H4 (cell line): ENCODE results near the genes NANP, DEFB121 and MYLK2.

DNA sequence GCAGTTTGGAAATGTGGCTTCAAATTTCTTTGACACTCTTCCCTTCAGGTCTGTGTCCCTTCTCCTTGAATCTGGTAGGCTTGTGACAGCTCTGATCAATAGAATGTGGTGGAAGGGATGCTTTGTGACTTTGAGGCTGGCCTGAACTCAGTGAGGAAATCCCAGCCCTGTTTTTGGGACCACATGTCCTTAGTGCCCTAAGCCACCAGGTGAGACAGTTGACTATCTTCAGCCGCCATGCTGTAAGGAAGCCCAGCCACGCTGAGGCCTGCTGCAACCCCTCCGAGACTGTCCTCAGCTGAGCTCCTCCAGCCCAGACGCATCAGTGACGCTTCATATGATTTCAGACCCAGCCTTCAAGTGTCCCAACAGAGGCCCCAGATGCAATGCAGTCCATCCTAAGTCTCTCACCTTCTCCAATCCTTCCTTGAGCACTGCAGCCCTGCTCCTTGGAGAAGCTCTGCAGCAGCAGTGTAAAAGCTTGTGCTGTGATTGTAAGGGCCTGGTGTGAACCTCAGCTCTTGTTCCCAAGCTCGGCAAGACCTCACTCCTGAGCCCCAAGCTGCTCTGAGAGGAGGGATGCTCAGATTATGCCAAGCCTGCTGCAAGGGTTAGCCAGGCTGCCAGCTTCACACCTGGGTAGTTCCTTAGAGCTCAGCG is 76.2 kb downstream of the NINL start:
- RAMPAGE, long total RNA = no peak

GRCh38 chr20:25584719-25585384 is 479 bp downstream of the NINL start:
- RAMPAGE, long total RNA = no peak

GRCh38 chr20:25623367-25624343 is at the start of gene NANP:
Gene NANP (minus strand): TSS chr20:25624014.
- RAMPAGE, long total RNA = start-site peak on the minus strand at chr20:25623966-25623982, 8 reads

DNA sequence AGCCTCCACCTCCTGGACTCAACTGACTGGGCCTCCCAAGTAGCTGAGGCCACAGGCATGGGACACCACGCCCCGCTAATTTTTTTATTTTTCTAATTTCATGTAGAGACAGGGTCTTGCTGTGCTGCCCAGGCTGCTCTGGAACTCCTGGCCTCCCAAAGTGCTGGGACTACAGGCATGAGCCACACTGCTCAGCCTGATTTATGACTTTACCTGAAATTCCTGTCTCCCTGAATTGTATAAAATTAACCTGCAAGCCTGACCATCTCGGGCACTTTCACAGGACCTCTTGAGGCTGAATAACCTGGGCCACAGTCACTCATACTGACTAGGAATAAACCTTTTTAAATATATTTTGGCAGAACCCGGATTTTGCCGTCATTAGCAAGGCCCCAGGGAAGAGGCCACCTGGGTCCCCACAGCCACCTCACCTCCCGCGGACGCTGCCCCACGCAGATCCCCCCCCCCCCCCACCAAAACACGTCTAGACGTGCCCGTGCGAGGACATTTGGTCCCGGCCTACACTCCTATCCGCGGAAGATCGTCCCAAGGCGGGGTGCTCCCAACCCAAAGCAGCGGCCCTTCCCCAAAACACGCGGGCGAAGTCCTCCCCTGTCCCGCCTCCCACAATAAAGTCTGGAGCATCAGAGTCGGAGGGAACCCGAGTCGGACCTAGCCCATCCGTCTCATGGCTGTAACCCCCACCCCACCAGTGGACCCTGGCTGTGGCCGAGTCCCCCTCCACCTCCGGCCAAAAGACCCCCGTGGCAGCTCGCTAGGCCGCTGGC is 829 bp downstream of the ZNF337 start:
- RAMPAGE, long total RNA = no peak

DNA sequence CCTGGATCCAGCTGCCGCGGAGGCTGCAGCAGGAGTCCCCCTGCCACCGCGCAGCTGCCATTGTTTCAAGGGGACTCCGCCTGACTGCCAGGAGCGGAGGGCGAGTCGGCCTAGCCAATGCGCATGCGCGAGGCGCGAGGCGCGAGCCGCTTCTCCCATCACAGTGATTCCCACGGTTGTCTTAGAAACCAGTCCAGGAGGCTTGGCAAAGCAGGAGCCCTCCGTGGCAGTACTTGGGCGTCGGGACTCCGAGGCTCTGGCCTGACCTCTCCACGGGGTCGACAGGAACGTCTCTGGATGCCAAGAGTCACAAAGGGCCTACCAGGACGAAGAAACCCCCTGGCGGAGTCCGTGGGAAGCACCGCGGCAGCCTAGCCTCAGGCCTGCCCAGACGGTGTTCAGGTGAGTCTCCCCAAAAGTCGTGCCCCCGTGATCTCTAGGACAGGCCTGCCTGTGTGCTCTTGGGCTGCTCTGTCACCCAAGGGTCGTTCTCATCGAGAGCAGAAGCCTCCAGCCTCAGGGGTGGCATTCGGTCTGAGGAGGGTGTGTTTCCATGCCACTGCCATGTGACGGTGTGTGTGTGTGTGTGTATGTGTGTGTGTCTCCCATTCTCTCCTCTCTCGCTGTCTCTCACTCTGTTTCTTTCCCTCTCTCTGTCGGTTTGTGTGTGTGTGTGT is 290.7 kb upstream of the ZNF337 start:
- RAMPAGE, long total RNA = no peak

DNA sequence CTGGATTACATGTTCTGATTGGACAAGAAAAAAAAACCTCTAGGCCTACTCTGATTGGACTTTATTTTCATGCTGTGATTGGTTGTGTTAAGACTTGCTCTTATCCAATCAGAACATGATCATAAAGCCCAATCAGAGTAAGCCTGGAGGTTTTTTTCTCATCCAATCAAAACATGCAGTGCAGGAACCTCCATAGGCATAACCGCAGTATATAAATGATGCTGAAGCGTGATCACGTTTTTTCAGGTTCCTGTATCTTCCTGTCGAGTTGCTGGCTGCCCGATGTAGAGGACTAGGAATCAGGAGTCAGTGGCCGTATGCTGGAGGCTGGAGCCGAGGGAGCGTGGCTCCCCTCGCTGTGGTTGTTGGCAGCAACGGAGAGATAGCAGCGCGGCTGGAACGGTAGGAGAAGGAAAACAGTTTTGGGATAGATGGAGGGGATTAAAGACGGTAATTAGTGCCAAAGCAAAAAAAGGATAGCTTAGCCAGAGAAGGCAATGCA is 439.2 kb upstream of the ZNF337 start:
- RAMPAGE, long total RNA = start-site peak on the plus strand centred at position 210 of the sequence, 68 bp wide, 5 reads

DNA sequence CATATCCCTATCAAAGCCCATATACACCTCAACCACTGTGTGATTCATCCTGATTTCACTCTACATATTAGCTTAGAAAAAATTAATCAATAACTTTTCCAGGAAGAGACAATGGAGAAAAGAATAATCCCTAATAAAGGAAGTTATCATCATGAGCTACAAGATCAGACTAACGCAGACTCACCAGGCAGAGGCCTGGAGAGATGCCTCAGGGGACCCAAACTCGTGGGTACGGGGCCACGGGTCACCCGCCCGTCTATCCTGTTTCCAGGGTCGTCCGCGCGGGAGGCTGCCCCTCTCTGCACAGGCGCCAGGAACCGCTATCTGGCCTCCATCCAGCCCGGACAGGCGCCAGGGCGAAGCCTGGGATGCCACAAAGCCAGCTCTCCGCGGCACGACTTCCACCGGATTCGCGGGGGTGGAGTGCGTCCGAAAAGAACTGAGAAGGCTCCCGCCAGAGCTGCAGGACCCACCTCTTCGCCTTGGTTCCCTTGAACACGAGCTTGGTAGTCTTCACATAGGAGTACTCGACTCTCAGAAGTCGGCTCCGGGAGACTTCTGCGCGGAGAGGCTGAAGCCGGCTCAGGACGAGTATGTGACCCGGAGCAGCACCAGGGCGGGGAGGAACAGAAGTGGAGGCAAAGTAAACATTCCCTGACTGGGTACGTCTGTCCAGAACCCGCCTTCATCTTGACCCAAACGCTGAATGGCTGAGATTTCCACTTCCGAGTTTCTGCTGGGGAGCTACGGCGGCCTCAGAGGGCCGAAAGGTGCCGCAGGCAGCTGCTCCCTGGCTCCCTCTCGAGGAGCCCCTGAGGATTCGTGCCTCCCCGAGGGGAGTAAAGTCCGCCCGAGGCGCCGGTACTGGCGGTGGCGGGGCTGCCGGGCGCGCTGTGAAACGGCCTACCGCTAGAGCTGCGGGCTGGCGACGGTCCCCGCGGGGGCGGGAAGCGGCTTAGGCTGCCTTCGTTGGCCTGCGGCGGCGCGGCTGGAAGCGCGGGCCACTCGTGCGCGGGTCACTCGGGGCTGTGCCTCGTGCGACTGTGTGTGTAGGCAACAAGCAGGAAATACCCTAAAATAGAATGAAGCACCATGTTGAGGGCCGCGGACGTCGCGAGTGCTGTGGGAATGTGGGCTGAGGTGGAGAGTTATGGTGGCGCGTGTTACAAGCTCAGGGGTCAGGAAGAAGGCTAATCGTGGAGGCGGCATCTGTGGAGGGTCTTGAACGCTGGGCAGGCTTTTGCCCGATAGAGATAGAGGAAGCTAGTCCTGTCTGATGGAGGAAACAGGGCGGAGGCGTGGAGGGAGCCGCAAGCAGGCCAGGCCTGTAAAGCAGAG is 2654.9 kb upstream of the DEFB115 start:
- RAMPAGE, long total RNA = start-site peak on the minus strand centred at position 580 of the sequence, 36 bp wide, 46 reads

- RAMPAGE, long total RNA = no peak
Observed at GRCh38 chr20:29753233-29753760, 1504.2 kb upstream of the DEFB115 start.

GRCh38 chr20:29873853-29874271 is 1383.6 kb upstream of the DEFB115 start:
- RAMPAGE, long total RNA = no peak

GRCh38 chr20:30290343-30291069 is 967.0 kb upstream of the DEFB115 start:
- RAMPAGE, long total RNA = no peak

DNA sequence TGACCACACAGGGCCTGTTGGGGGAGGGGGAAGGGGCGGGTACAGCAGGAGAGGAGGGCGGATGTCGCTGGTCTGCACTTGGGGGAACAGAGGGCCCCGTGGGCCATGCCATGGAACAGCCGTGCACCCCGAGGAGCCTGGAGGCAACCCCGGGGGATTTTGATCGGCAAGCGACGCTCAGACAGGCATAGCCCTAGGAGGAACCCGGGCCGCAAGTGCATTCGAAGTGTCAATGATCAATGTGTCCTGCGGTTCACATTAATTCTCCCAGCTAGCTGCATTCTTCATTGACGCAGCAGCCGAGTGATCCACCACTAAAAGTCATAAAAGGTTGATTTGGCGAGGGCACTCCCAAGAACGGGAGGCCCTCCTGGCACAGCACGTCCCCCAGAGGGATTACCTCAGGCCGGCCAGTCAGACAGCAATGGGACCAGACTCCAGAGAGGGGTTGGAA is 772.7 kb upstream of the DEFB115 start:
- RAMPAGE, long total RNA = no peak

DNA sequence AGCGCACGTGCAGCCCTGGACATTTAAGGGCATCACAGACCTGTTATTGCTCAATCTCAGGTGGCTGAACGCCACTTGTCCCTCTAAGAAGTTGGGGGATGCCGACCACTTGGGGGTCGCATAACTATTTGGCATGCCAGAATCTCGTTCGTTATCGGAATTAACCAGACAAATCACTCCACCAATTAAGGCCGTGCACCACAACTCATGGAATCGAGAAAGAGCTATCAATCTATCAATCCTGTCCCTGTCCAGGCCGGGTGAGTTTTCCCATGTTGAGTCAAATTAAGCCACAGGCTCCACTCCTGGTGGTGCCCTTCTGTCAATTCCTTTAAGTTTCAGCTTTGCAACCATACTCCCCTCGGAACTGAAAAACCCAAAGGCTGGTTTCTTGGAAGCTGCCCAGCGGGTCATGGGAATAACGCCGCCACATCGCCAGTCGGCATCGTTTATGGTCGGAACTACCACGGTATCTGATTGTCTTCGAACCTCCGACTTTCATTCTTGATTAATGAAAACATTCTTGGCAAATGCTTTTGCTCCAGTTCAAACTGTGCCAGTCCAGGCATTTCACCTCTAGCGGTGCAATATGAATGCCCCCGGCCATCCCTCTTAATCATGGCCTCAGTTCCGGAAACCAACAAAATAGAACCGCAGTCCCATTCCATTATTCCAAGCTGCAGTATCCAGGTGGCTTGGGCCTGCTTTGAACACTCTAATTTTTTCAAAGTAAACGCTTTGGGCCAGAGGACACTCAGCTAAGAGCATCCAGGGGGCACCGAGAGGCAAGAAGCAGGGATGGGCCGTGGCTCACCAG is 770.8 kb upstream of the DEFB115 start:
- RAMPAGE, long total RNA = no peak

GRCh38 chr20:30487272-30487620 is 770.2 kb upstream of the DEFB115 start:
- RAMPAGE, long total RNA = no peak

DNA sequence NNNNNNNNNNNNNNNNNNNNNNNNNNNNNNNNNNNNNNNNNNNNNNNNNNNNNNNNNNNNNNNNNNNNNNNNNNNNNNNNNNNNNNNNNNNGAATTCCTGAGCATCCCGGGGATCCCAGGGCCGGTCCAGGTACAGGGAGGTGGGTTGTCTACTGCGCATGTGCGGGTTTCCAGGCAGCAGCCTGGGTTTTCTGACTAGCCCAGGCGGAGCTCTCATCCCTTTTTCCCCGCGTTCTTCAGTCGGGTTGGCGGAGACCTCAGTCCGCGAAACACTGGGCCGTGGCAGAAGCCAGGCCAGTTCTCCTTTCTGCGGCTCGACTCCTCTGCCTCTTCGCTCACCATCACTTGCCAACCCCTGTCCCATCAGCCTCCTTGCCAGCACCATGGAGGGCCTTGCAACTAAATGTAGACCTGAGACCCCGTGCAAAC is 445.6 kb upstream of the DEFB115 start:
- RAMPAGE, long total RNA = no peak

- RAMPAGE, long total RNA = no peak
Observed at GRCh38 chr20:31406061-31406662, at the start of gene DEFB121. Gene DEFB121 (minus strand): TSS chr20:31406215.

DNA sequence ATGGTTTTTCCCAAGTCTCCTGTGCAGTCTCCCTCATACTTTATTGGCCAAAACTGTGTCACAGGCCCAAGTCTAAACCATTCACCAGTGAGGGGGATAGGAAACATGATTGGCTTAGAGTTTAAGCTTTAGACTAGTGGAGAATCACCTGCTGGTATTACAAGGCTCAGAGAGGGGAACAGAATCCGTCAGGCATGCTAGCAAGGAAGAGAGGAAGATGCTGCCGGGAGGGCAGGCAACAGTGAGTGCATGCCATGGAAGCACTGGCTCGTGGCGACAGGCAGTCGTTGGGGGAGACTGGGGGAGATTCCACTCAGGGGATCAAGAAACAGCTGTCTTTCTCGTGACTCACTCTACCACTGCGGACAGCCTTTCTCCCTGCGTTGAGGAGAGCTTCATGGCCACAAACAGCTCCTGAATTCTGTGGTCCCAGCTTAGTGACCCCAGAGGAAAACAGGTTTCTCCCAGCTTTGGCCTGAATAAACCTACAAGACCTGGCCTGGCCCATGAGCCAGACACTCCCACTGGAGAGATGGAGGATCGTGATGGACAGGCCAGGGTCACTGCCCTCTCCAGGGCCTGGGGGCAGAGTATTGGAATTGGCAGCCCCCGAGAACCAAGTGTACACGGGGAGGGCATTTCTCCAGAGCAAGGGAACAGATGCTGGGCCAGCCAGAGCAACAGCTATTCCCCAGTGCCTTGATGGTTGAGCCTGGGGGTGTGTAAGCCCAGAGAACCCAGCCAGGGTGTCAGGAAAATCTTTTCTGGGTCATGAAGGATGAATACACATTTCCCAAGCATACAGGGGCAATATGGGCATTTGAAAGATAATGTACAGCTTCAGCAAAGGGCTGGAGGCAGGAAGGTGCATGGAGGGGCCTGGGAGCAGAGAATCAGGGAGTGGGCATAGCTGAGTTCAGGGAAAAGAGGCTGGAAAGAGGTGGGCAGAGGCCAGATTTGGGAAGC is 4.5 kb downstream of the MCTS2 start:
- RAMPAGE, long total RNA = no peak

DNA sequence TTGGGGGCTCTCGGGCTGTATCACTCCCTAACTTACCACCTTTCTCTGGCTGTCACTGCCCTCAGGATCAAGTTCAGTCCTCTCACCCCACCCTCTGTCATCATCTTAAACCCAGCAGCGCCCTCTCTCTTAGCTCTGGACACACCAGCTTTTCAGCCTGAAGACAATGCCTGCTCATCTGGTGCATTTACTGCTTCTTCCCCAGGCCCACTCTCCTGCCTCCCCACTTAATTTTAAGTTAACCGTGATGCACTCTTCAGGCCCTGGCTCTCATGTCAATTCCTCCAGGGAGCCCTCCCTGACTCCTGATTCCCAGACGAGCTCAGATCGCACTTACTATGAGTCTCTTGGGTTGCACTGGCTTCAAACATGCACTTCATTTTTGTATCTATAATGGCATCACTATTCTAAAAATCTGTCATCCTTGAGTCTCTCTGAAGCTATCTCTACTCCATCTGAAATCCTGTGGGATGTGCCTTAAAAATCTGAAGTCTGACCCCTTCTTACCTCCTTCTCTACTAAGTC is 24.6 kb downstream of the COX4I2 start:
- RAMPAGE, long total RNA = no peak

- RAMPAGE, long total RNA = no peak
Observed at GRCh38 chr20:31694287-31695041, 28.2 kb downstream of the BCL2L1 start.

- RAMPAGE, long total RNA = no peak
Observed at GRCh38 chr20:31818921-31819593, at the start of gene MYLK2. Gene MYLK2 (plus strand): TSS chr20:31819356.

DNA sequence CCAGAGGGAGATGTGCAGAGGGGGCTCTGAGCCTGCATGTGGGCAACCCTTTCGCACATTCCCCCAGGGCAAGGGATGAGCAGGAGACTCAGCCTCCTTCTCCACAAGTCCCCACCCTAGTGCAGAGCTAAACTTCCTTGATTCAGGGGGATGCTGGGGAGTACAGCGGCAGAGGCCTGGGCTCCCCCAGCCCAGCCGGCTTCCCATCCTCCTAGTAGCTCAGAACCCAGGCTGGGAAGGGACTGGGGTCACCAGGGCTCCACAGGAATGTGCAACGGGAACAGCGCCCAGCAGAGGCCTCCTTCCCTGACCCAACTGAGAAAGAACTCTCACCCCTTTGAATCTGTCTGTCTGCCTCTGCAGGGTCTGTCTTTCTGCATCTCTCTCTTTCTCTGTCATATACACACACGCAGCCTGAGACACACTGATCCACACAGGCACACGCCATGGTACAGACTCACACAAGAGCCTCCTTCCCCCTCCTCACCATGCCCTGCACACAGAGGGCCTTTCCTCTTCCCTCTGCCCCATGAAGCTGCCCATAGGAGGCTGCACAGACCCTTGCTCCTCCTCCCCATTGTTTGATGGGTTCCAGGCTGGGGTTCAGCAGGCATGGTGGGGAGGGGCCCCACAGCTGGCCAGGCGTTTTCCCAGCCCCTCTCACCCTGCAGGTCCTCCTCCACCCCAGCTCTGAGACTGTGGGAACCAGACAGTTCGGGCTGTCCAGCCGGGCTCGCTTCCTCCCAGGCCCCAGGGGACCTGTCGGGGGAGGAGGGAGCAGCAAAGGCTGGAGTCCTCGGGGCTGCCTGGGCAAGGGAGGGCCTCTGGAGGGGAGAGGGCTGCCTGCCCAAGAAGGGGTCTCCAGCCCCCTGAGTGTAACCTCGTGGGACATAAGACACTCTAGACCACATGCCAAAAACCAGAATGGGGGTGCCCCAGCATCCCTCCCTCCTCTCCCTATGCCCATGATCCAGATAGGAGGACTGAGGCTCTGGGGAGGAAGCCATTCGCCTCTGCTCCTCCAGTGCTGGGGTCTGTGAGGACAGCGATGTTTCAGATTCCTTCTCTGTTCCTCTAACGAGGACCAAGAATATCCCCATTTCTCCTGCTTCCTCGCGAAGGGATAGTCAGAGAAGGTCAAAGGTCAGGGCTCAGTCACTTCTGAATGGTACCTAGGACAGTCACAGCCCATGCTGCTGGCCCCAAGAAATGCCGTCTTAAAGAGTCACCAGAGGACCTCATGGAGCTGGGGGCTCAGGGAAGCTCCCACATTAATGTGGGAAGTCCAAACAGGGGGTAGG is 2.6 kb downstream of the FOXS1 start:
- RAMPAGE, long total RNA = no peak